Jurkat, Clone E6-1 (cell line): ENCODE measurements around the genes ADSL, DNAJB7, CHADL and PHF5A.

DNA sequence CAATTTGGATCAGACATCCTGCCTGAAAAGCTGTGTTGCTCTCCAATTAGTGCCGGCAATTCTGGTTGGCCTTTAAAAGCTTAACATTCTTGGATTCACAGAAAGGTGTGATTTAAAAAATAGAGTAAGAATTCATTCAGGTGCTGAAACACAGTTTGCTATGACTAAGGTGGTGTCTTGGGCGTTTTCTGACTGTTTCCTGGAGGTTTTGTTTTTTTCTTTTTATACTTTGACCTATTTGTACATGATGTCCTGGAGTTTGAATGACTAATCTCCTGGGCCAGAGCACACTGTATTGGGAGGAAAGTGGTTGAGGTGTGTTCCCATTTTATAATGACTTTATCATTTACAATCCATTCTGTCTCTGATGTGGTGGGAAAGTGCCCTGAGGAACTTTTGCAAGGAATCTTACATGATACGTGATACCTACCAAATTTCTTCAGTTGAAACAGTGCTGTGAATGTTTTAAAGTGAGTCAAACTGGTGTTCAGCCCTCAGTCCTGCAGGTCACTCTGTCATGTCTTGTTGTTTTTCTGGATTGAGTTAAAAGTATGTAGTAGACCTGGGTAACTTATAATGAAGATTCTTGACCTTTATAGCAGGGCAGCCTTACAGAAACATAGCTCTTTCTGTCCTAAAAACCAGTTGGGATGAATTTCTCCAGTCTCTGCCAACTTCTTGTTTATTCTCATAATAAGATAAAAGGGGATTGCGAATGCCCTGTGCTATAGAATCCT lies 80.8 kb downstream of the TNRC6B start:
- RRBS, result no CpG with 5 or more reads among the region's 4 CpGs

DNA sequence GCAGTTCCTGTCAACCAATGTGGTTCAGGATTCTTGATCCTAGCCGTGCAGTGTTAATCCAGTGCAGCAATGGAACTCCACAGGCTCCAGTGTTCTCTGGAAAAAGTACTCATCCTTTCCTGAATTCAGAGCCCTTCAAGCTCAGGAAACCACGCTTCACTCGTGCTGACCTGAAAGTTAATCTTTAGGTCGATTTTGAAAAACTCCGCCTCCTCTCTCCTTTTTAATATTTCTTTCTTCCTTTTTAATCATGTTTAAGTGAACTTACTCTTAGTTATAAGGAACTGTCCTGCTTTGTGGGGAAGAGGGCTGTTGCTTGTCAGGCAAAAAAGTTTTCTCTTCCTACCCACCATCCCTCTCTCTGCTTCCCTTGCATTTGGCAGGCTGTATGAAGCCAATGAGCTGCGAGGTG lies 14.3 kb upstream of the ADSL start:
- RRBS, result no CpG with 5 or more reads among the region's 6 CpGs

GRCh38 chr22:40346145-40347058 lies at the start of gene ADSL:
TSS of gene ADSL (plus strand) at chr22:40346500.
- RRBS, result 2% methylated on average over 12 of the region's 66 CpGs

- RRBS, result no CpG with 5 or more reads among the region's 7 CpGs
These were observed 3.0 kb upstream of the SGSM3 start for GRCh38 chr22:40367300-40367804.

GRCh38 chr22:40396822-40397362 lies 26.5 kb downstream of the SGSM3 start:
- RRBS, result no CpG with 5 or more reads among the region's 4 CpGs

- RRBS, result no CpG with 5 or more reads among the region's 4 CpGs
These were observed 8.1 kb upstream of the MRTFA start for GRCh38 chr22:40644527-40645073.

- RRBS, result no CpG with 5 or more reads among the region's 1 CpG
These were observed 67.5 kb downstream of the MCHR1 start for GRCh38 chr22:40746720-40747195.

DNA sequence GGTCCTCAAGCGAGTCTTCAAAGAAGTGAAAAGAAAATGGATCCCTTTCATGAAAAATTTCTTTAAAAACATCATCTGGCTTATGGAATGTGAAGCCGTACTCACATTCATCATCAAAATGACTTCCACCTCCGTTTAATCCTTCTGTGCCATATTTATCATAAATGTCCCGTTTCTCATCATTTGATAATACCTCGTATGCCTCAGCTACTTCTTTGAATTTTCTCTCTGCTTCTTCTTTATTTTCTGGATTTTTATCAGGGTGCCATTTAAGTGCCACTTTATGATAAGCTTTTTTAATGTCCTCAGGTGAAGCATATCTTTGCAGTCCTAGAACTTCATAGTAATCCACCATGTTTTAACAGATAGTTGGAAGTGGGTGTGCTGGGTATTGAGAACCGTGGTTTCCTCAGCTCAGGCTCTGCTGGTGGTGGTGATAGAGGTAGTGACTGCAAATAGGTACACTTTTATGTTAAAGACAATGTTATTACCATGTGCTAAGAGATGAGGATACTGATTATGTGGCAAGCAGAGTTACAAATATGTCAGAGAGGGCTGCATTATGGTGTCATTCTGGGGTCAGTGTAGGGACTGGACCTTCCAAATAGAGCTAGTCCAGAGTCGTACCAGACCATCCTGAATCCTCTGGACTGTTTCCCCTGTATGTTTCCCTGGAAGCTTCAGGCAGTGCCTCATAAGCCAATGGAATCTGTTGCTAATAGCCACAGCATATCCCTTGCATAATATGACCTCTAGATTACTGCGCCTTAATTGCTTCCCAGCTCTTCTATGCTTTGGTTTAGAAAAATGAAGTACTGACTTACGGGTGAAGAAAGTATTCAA lies at the start of gene DNAJB7:
TSS of gene DNAJB7 (minus strand) at position 474 of the 843 bp plus-strand sequence.
- RRBS, result no CpG with 5 or more reads among the region's 9 CpGs

GRCh38 chr22:40952250-40952749 lies 1.1 kb downstream of the RBX1 start:
- RRBS, result no CpG with 5 or more reads among the region's 4 CpGs

DNA sequence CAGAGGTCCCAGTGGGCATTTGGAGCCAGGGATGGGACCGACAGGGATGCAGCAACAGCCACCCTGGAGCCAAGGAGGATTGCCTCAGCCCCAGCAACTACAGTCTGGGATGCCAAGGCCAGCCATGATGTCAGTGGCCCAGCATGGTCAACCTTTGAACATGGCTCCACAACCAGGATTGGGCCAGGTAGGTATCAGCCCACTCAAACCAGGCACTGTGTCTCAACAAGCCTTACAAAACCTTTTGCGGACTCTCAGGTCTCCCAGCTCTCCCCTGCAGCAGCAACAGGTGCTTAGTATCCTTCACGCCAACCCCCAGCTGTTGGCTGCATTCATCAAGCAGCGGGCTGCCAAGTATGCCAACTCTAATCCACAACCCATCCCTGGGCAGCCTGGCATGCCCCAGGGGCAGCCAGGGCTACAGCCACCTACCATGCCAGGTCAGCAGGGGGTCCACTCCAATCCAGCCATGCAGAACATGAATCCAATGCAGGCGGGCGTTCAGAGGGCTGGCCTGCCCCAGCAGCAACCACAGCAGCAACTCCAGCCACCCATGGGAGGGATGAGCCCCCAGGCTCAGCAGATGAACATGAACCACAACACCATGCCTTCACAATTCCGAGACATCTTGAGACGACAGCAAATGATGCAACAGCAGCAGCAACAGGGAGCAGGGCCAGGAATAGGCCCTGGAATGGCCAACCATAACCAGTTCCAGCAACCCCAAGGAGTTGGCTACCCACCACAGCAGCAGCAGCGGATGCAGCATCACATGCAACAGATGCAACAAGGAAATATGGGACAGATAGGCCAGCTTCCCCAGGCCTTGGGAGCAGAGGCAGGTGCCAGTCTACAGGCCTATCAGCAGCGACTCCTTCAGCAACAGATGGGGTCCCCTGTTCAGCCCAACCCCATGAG lies 27.2 kb upstream of the L3MBTL2 start:
- RRBS, result no CpG with 5 or more reads among the region's 10 CpGs

GRCh38 chr22:41223227-41223797 lies 17.4 kb downstream of the CHADL start:
- RRBS, result no CpG with 5 or more reads among the region's 6 CpGs

DNA sequence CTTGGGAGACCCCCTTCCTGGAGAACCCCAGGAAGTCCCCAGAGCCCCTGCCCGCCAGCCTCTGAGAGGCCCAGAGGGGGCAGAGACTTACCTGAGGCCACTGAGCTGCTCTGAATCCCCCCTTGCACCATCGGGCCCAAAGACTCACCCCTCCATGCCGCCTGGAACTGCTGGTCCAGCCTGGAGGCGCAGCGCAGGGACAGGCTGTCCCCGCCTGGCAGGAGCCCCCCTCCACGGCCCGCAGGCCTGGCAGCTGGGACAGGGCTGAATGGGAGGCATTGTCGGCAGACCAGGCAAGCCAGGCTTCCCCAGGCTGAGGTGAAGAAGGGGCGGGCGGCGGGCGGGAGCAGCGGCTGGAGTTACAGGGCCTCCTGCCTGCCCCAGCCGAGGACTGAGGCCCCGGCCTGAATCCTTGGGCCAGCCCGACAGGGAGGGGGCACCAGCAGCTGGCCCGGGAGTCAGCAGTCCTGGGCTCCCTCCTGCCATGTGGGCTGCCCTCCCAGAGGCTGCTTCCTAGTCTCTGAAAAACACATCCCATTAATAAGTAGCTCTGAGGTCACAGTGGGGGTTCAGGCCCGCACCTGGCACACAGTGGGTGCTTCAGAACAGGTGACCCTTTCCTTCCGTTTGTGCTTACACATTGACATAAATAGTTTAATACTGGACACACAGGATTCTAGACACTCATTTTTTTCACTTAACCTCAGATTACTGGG lies at the start of gene CHADL:
TSS of gene CHADL (minus strand) at position 206 of the 716 bp plus-strand sequence.
- RRBS, result 82% methylated on average over 3 of the region's 20 CpGs

GRCh38 chr22:41258625-41259332 lies 18.0 kb upstream of the CHADL start:
- RRBS, result no CpG with 5 or more reads among the region's 18 CpGs

GRCh38 chr22:41369065-41369627 lies 12.6 kb upstream of the TEF start:
- RRBS, result no CpG with 5 or more reads among the region's 10 CpGs

- RRBS, result no CpG with 5 or more reads among the region's 11 CpGs
These were observed 28.6 kb downstream of the TEF start for GRCh38 chr22:41410166-41410843.

- RRBS, result no CpG with 5 or more reads among the region's 17 CpGs
These were observed 9.6 kb downstream of the TOB2 start for GRCh38 chr22:41436871-41437452.

- RRBS, result under 1% methylated on average over 13 of the region's 36 CpGs
These were observed 469 bp upstream of the TOB2 start for GRCh38 chr22:41447093-41447446.

GRCh38 chr22:41468046-41468566 lies 386 bp downstream of the PHF5A start:
- RRBS, result no CpG with 5 or more reads among the region's 19 CpGs

DNA sequence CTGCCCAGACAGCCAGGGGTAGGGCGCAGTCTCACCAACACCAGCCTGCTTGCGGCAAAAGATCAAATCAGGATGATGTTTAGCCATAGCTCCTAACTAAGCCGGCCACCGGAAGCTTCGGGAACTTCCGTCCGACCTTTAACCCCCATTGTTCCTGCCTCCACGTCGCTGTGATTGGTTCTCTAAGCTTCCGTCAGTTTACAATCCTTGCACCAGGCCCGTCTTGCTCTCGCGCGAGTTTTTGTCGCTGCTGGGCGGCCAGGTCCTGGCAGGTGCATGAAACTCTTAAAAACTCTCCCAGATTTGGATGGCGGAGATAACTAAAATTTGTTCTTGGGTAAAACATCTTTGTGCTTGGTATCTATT lies at the start of gene PHF5A:
TSS of gene PHF5A (minus strand) at position 126 of the 366 bp plus-strand sequence.
- RRBS, result no CpG with 5 or more reads among the region's 17 CpGs

DNA sequence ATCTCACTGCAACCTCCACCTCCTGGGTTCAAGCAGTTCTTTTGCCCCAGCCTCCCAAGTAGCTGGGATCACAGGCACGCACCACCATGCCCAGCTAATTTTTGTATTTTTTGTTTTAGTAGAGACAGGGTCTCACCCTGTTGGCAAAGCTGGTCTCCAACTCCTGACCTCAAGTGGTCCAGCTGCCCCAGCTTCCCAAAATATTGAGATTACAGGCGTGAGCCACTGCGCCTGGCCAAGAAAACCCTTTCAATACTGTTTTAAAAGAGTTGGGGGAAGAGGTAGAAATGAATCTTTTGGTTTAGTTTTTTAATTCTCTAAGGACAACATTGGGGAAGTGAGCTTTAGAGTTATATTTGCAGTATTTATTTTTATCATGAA lies 9.3 kb downstream of the ACO2 start:
- RRBS, result no CpG with 5 or more reads among the region's 3 CpGs